AG09319 (cell line): ENCODE measurements around the gene TSC22D1.

GRCh38 chr13:44305826-44306348 lies 67.7 kb upstream of the SERP2 start:
- RRBS, result no CpG with 5 or more reads among the region's 7 CpGs

- RRBS, result no CpG with 5 or more reads among the region's 4 CpGs
Observed at GRCh38 chr13:44313441-44314166, 60.0 kb upstream of the SERP2 start.

GRCh38 chr13:44351552-44351899 lies 22.1 kb upstream of the SERP2 start:
- RRBS, result no CpG with 5 or more reads among the region's 5 CpGs

- RRBS, result no CpG with 5 or more reads among the region's 5 CpGs
Observed at GRCh38 chr13:44406112-44406555, 32.5 kb downstream of the SERP2 start.

DNA sequence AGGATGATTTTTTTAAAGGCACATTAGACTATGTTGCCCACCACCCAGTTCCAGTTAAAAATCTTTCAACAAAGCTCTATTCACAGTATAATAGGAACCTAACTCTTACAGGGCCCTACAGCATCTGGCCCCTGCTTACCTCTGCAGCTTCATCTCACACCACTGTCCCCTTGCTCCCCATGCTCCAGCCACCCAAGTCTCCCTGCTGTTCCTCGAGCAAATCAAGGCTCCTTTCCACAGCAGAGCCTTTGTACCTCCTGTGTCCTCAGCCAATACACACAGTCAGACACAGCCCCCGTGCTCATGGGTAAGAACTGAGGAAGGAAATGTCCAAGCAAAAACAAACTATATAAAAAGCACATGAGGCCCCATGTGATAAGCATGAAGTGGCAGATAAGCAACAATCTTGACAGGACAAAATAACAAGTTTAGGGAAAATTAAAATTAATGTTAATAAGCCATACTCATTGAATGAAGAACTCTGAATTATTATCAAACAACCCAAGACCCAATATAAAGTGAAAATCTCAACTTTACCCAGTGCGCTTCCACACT lies 67.5 kb downstream of the TSC22D1 start:
- RRBS, result no CpG with 5 or more reads among the region's 3 CpGs

DNA sequence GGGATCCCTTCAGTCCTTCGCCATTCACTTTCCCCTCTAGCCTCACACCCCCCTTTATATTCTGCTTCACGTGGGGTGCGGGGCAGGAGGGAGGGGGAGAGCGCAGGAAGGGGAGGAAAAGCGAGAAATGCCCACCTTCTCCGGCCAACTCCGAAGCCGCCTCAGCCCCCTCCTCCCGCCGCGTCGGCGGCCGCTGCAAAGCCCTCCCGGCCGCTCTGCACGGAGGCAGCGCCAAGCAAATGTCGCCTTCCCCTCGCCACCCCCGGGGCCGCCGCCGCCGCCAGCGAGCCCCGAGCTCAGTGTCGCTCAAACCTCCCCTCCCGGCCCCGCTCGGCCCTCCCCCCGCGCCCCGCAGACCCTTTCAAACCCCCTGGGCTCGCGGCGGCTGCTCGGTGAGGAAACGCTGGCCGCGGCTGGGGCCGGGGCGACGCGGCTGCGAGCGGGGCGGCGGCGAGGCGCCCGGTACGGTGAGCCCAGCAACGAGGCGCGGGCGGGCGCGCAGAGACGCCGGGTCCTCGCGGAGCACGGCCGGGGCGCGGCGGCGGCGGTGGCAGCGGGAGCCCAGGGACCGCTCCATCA lies at the start of gene TSC22D1:
Gene TSC22D1, minus strand, starts transcription at position 31 of the 579 bp plus-strand sequence.
- RRBS, result under 1% methylated on average over 44 of the region's 72 CpGs

GRCh38 chr13:44577210-44578010 lies 1.3 kb upstream of the TSC22D1 start:
- RRBS, result 1% methylated on average over 38 of the region's 92 CpGs

DNA sequence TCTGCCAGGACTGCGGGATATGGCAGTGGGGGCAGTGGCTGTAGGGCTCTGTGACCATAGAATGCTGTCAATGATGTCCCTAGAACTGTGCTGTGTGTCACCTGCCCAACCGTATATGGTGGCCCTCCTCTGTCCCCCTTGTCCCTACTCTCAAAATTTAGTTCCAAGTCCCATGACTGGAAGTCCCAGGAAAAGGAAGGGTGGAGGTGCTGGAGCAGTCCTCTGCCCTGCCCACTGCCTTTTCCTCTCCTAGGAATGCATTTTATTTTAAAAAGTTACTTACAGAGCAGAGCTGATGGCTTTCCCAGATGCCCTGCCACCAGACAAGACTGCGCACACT lies 116.9 kb upstream of the TSC22D1 start:
- RRBS, result no CpG with 5 or more reads among the region's 3 CpGs

GRCh38 chr13:44822325-44822855 lies 166.9 kb downstream of the NUFIP1 start:
- RRBS, result no CpG with 5 or more reads among the region's 16 CpGs

GRCh38 chr13:44932619-44933361 lies 56.5 kb downstream of the NUFIP1 start:
- RRBS, result no CpG with 5 or more reads among the region's 10 CpGs

DNA sequence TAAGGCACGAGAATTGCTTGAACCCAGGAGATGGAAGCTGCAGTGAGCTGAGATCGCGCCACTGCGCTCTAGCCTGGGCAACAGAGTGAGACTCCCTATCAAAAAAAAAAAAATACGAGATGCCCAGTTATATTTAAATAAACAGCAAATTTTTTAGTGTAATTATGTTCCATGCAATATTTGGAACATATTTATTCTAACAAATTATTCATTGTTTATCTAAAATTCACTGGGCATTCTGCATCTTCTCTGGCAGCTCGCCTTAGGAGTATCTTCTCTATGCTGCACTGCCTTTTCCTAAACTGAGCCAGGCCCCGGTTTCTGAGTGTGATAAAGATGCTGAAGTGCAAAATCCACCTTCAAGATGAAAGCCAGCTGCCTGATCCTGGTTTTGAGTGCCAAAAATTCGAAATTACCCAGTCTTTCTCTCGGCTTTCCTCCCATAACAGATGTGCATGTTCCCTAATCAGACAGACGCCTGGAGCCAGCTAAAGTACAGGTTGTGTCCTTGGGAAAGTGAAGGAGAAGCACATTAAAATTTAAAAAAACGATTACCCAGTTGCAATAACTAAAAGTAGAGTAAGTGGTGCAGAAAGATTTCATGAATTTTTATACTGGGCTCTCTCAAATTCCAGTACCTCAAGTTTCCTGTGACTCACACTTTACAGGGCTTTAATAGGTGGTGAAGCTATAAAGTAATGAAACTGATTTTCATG lies 65.1 kb upstream of the GTF2F2 start:
- RRBS, result no CpG with 5 or more reads among the region's 11 CpGs

- RRBS, result no CpG with 5 or more reads among the region's 5 CpGs
Observed at GRCh38 chr13:45056173-45056889, 64.0 kb upstream of the GTF2F2 start.

DNA sequence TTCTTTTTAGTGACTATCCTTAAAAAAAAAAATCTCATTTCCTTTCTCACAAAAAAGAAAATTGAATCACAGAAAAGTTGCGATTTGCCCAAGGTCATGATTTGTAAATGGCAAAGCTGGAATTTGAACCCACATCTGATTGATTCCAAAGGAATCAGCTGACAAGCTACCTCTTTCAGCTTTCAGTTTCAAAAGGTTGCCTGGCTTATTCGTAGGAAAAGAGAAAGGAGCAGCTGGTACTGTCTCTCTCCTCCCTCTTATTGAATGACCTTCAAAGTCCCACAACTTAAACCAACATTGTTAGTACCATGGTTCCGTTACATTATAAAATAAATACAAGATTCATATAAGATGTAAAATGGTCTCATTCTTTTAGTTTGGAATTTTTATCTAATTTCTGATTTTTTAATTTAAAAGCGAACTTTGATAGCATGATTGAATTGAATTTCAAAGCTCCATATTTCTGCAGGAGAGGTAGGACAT lies 18.3 kb upstream of the KCTD4 start:
- RRBS, result no CpG with 5 or more reads among the region's 4 CpGs

DNA sequence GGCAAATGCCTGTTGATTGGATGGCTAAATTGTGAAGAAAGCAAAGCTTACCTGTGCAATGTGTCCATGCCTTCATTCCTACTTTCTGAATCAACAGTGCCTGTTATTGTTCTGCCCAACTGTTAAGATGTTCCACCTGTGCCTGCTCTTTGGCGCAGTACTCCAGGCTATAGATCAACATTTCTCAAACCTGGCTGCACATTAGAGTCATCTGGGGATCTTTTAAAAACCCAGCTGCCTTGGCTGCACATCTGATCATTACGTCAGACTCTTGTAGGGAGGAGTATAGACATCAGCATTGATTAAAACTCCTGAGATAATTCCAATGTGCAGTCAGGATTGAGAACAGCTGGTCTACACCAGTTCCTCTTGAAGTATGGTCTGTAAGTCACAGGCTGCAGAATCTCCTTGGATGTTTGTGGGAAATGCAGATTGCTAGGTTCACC lies 16.2 kb upstream of the CPB2 start:
- RRBS, result no CpG with 5 or more reads among the region's 2 CpGs

GRCh38 chr13:46142110-46142450 lies 37.2 kb upstream of the CPB2 start:
- RRBS, result no CpG with 5 or more reads among the region's 6 CpGs

DNA sequence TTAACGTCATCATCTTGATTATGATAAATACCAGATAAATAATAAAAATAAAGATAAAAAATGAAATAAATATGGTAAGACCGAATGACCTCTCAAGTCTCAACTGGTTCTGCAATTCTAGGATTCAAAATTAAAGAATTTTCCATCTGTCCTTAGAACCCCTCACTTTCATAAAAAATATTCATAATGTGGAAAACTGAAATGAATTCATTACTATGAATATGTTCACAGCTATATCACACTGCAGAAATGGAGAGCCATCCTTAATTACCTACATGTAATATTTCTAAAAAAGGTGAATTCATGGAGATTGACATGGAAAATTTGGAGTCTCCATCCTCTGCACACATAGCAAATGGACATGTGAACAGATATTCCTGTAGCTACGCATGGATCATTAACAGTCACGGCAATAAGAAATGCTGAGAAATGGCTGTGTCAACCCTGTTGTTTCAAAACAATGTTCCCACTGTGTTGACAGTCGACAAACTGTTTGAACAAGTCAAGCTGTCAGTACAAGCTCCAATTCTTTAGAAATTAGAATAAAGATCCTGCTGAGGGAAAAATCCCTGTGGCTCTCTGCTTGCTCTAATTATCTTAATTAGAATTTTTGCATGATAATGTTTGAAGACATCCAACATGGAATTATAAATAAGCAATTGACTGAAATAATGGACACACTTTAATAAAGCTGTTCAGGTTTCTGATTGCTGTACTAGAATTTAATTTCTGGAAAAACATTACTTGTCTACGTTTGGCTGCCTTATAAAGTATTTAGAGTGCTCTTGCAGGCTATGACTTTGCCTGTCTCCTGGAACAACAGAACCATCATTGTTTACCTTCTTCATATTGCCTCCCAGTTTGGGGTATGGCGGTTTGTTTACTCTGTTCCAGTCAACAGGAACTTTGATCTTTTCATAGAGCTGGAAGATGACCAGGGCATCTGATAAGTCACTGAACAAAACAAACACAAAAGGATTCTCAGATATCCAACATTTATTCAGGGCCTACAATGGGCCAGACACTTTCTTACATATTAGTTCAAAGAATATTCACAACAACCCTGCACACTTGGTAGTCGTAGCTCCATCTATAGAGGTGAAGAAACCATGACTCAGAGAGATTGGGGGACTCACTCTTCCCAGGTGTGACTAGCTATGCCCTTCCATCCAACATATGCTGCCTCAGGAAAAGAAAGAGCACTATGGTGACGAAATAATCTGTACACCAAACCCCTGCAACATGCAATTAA lies 38.0 kb upstream of the CPB2 start:
- RRBS, result no CpG with 5 or more reads among the region's 9 CpGs

DNA sequence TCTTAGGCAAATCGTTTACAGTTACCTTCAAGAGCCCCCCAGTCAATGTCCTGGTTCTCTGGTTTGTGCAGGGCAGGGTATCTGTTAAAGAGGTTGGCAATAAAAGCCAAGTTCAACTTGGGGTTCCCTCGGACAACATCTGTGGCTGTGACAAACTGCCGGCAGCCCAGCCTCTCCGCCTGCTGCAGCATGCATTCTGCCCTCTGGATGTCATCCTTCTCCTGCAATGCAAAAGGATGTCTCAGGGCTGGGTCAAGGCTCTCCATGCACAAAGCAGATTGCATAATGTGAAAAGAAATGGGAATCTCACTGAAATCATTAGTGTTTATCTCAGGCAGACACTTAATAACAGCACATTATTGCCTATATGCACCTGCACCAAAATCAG lies 35.1 kb downstream of the LCP1 start:
- RRBS, result no CpG with 5 or more reads among the region's 4 CpGs

- RRBS, result no CpG with 5 or more reads among the region's 3 CpGs
Observed at GRCh38 chr13:46148149-46148685, 33.8 kb downstream of the LCP1 start.

DNA sequence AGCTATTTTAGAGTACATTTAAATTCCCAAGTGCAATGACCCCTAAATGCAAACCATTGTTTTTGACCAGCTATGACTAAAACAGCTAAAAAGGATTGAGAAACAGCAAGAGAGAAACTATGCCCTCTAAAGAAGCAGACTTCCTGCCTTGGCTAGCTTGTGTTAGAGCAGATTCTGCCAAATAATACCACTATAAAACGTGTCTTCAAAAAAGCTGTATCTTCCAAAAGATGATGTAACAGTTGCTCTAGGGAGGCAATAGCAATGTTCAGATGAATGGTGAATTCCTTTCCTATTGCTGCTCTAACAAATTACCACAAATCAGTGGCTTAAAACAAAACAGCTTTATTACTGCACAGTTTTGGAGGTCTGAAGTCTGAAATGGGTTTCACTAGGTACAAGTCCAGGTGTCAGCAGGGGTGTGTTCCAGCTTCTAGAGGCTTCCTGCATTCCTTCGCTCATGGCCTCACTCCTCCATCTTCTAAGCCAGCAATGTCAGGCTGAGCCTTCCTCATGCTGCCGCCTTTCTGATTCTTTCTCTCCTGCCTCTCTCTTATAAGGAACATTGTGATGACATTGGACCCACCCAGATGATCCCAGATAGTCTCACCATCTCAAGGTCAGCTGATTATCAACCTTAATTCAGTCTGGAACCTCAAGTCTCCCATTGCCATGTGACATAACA lies 84.5 kb downstream of the LRRC63 start:
- RRBS, result no CpG with 5 or more reads among the region's 3 CpGs